Tibial nerve (tissue), 3 donors: ENCODE measurements around the genes OR11L1 and OR2T4.

GRCh38 chr1:247171145-247171743, 576 bp downstream of the ZNF124 start:
- PRO-cap = no peak
- RAMPAGE, long total RNA, 3 experiments = no peak in any of the 3 experiments

DNA sequence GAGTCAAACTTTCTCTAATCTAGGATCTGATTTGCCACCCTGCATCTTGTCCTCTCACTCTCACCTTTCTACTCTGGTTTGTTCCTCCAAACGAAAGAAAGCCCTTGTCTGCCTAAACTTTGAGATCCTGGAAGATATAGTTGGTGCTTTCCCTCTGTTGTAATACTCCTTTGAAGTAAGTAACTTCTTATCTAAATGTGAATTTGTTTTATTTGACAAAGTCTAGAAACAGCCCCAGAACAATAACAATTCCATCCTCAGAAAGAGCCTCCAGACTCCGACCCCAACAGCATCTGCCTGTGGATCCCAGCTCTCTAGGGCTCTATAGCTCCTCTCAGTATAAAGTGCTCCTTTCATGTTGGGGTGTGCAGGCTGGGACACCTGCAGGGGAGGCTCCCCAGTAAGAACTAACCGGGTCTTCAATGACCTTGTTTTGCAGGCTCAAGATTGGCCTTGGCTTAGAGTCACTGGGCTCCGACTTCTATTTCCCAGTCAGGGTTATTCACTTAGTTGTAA, 36.1 kb upstream of the ZNF124 start:
- PRO-cap = no peak
- RAMPAGE, long total RNA, 3 experiments = no peak in any of the 3 experiments

DNA sequence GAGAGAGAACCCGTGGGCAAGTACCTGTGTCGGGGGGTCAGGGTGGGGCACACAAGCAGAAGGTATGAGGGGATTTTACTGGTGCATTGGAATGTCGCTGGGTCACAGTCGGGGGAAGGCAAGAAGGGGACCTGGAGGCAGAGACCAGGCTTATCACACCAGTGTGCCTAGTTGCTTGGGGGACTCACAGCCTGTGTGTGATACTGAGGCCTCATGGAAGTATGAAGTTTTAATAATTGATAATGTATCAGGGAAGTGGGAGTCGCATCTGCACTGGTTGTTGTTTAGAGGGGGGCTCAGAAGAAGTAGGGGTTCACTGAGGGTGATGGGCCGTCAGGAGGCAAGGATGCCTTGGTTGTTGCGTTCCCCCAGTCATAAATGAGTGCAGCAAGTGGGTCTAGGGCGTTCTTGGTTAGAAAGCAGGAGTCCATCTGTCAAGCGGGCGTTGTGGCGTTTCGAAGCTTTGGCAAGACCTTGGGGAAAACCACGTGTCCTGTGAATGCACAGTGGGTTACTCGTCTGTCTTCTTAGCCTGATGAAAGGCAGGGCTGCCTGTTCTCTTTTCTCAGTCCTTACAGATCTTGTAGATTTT, 6.1 kb upstream of the ZNF496 start:
- PRO-cap = no peak
- RAMPAGE, long total RNA, 3 experiments = no peak in any of the 3 experiments

- PRO-cap = no peak
- RAMPAGE, long total RNA, 3 experiments = no peak in any of the 3 experiments
Measured at GRCh38 chr1:247358787-247359558, 27.3 kb upstream of the ZNF496 start.

GRCh38 chr1:247406982-247407735, 8.8 kb upstream of the NLRP3 start:
- PRO-cap = no peak
- RAMPAGE, long total RNA, 3 experiments = no peak in any of the 3 experiments

DNA sequence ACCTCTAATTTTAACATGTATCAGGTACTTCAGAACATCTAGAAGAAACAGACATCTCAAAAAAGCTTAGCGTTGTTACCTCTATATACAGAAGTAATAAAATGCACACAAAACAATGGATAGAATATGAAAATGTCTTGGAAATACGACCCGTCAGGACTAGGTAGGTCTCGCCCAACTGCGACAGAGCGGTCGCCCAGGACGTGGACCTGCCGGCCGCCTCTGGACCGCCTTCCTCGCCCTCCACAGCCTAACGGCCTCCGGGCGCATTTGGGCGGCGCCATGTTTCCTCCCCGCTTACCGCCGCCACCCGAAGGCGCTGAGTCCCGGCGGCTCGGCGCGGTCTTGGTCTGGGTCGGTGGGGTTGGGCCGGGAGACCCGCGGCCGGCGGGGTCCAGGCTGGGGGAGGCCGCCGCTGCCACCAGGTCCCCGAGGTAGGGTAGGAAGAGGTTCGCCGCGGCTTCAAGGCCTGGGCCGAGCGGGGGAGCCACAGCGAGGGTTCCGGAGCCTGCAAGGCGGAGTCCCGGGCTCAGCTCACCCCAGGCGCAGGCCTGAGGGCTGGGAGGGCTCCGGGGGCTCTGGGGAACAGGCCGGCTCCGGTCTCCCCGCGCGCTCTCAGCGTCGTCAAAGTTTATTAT, 5.5 kb downstream of the OR2C3 start:
- PRO-cap = no peak
- RAMPAGE, long total RNA, 3 experiments = no peak in any of the 3 experiments

- PRO-cap = no peak
- RAMPAGE, long total RNA, 3 experiments = no peak in any of the 3 experiments
Measured at GRCh38 chr1:247841830-247842113, at the start of gene OR11L1. OR11L1 (minus strand) TSS chr1:247841896.

- PRO-cap = no peak
- RAMPAGE, long total RNA, 3 experiments = no peak in any of the 3 experiments
Measured at GRCh38 chr1:248361240-248361765, at the start of gene OR2T4. OR2T4 (plus strand) TSS chr1:248361665.

DNA sequence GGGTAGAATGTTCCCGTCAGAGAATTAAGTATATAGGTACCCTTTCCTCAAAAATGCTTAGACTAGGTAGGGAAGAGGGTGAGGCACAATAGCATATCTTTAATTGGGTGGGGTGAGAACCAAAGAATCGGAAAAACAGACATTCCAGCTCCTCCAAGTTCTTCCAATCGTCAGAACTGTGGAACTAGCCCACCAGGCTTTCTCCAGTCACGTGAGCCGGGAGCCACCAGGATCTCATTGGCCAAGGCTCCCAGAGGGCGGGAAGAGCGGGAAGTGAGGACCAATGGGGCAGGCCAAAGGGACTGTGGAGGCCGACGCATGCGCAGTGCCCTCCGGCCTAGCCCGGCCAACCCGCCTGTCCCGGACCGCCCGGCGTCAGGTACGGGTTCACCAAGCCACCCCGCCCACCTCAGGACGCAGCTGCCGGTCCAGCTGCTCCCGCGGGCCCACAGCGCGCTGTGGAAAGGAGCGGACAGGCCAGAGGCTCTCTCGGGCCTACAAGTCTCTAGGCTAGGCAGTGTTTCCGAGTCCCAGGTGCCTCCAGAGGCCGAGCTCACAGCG, 36.2 kb upstream of the OR2T27 start:
- PRO-cap = no peak
- RAMPAGE, long total RNA, 3 experiments = no peak in any of the 3 experiments

- PRO-cap = no peak
- RAMPAGE, long total RNA, 3 experiments = no peak in any of the 3 experiments
Measured at GRCh38 chr1:248792395-248792916, 33.3 kb downstream of the SH3BP5L start.

DNA sequence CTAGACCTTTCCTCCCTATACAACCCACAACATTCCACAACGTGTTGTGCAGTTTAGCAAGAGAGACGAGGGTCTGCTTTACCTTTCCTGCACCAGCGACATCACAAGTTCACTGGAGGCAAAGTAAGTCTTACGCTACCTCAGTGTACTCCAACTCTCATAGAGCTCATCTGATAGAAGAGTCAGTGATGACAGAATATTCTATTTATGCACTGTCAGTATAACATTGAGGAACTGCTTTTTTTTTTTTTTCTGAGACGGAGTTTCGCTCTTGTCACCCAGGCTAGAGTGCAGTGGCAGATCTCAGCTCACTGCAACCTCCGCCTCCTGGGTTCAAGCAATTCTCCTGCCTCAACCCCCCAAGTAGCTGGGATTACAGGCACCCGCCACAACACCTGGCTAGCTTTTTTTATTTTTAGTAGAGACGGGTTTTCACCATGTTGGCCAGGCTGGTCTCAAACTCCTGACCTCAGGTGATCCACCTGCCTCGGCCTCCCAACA, 3.2 kb downstream of the SH3BP5L start:
- PRO-cap = no peak
- RAMPAGE, long total RNA, 3 experiments = no peak in any of the 3 experiments

DNA sequence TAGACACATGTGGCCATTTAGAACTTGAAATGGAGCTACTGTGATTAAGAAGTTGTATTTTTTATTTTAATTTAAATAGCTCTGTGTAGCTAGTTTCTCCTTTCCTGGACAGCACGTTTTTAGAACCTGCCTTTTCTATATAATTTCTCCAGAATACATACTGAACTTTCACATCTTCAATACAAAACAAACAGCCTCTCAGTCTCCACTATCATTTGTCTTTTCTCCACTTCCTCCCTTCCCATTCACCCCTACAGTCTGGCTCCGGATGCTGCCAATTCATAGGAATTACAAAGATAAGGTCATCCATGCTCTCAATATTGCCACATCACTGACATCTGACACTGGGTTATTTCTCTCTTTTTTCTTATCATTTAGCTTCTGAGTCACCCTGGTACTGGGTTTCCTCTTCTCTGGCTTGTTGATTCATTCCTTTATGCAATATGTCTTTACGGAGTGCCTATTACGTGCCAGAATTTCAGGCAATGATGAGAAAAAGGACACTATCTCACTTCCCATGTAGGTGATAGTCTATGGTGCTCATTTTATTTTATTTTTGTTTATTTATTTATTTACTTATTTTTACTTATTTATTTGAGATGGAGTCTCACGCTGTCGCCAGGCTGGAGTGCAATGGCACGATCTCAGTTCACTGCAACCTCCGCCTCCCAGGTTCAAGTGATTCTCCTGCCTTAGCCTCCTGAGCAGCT, 3.1 kb upstream of the SH3BP5L start:
- PRO-cap = no peak
- RAMPAGE, long total RNA, 3 experiments = no peak in any of the 3 experiments

- PRO-cap = no peak
- RAMPAGE, long total RNA, 3 experiments = no peak in any of the 3 experiments
Measured at GRCh38 chr1:248906942-248907686, 1.1 kb downstream of the PGBD2 start.